Breast epithelium (tissue), 2 donors: ENCODE measurements around a stretch of chr1.

GRCh38 chr1:52332552-52333290, 33.3 kb downstream of the CC2D1B start:
- PRO-cap = no peak
- RAMPAGE, long total RNA, 2 experiments = no peak in any of the 2 experiments

DNA sequence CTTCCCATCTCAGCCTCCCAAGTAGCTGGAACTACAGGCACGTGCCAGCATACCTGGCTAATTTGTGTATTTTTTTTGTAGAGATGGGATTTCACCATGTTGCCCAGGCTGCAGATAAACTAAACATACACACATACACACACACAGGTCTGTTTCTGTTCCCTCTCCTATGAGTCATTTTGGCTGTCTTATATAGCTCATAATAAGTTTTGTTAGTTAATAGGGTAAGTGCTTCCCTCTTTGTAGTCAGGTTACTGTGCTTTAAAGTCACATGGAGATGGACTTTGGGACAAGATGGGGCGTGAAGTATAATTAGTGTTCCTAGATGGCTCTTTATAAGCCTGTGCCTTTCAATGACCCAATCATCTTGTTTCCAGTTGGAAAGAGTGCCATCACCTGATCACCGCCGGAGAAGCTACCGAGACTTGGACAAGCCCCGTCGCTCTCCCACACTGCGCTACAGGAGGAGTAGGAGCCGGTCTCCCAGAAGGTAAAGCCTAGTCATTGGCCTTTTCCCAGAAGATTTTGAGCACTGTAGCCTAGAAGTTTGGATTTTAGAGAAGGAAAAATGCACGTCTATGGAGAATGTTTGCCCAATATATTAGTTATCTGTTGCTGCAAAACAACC, 9.2 kb downstream of the PRPF38A start:
- PRO-cap = no peak
- RAMPAGE, long total RNA, 2 experiments = no peak in any of the 2 experiments

DNA sequence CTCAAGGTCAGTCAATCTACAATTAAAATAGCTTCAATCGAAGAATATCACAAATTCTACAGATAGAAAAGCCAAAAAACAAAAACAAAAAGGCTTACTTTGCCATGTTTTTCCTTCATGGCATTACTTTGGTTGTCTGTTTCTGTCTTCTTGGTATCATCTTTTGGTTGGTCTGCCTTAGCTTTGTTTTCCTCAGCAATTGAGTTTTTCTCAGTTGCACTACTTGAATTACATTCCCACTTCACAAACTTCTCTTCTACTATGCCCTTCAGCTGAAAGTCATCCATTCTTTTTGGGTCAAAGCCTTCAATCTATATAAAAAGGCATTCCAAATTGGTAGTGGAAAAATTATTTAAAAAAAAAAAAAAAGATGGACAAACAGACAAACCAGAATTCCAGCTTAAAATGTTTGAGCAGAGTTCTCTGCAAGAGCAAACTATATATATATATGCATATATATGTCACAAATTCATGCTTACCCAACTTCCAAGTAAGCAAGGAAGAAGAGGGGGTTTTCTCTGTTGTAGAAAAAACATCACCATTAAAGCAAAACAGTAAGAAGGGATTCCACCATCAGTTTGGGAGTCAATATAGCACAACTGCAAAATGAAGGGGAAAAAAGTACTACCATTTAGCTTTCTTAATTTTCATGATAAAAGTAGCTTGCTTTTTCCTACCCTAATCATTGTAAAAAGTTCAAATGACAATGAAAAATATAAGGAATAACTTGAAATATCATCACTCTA, 71.4 kb downstream of the TUT4 start:
- PRO-cap = no peak
- RAMPAGE, long total RNA, 2 experiments = no peak in any of the 2 experiments

DNA sequence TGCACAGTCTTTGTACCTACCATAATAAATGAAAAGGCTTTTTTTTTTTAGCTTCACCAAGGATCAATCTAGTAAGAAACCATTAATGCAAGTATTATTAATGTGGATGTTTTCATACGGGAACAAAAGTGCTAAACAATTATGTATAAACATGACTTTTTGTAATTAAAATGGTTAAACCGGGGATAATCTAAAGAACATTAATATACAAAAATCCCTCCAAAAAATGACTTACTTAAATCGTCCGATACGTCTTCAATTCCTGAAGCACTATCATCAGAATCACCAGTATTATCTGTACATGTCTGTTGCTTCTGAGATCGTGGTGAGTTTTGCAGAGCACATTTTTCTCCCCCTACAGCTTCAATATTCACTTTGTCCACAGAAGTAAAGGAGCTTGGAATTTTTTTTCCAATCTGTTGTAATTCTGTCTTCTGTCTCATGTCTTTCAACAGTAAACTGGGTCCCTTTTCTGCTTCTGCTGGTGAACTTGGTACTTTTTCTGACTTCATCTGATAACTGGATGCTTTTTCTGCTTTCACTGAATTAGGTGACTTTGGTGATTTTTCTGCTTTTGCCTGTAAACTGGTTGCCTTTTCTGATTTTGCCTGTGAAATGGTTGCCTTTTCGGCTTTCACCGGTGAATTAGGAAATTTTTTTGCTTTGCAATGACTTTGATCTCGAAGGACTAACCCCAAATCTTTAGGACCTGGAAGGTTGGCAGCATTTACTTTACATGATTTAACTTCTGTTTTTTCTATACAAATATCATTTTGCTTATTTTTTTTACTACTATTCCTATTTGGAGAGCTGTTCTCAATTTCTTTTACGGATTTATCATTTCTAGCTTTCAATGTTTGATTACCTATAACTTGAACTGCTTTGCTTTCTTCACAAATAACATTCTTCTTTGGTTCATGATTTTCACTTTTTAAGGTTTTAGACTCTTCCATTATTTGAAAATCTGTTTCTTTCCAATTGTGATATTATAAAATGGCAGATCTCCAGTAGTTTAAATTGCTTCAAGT, 27.2 kb downstream of the TUT4 start:
- PRO-cap = no peak
- RAMPAGE, long total RNA, 2 experiments = no peak in any of the 2 experiments

GRCh38 chr1:52556708-52557350, 3.9 kb upstream of the TUT4 start:
- PRO-cap = no peak
- RAMPAGE, long total RNA, 2 experiments = no peak in any of the 2 experiments

DNA sequence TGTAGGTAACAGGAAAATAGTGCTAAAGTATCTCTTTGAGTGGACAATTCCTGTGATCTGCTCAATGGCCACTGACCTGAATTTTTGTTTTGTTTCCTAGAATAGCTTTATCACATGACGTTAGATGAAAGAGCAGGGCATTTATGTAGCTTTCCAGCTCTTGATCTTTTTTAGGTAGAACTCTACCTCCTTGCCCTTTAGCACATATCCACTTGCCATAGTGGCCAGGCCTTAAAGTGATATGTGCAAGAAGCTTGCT, 13.8 kb downstream of the ZYG11B start:
- PRO-cap = no peak
- RAMPAGE, long total RNA, 2 experiments = no peak in any of the 2 experiments

GRCh38 chr1:52771113-52772000, 45.1 kb downstream of the ZYG11B start:
- PRO-cap = no peak
- RAMPAGE, long total RNA, 2 experiments = no peak in any of the 2 experiments

GRCh38 chr1:52823160-52823923, 19.2 kb upstream of the ZYG11A start:
- PRO-cap = no peak
- RAMPAGE, long total RNA, 2 experiments = no peak in any of the 2 experiments

- PRO-cap = no peak
- RAMPAGE, long total RNA, 2 experiments = no peak in any of the 2 experiments
These were observed 15.5 kb downstream of the ECHDC2 start for GRCh38 chr1:52905727-52906726.

DNA sequence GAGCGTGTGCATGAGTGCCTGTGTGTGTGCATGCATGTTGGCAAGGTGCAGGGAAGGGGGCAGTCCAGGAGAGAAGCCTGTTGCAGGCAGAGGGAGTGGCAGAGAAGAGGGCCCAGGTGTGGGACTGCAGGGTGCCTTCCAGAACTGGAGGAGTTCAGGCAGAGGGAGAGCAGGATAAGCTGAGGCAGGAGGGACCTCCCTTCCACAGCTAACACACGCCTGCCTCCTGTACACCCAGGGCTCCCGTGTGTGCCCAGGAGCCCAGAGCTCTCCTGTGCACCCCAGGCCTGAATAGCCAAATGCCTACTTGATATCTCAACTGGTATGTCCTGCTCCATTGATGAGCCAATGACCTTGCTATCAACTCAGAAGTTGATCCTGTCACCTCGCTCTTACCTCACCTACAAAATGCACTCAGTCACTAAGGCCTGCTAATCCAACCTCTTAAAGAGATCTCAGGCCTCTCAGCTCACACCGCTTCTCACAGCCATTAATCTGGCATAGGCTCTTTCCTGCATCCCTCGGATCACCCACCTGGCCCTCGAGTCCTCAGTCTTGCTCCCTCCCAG, 7.1 kb downstream of the ECHDC2 start:
- PRO-cap = no peak
- RAMPAGE, long total RNA, 2 experiments = no peak in any of the 2 experiments

GRCh38 chr1:52917011-52917649, 4.4 kb downstream of the ECHDC2 start:
- PRO-cap = no peak
- RAMPAGE, long total RNA, 2 experiments = no peak in any of the 2 experiments

DNA sequence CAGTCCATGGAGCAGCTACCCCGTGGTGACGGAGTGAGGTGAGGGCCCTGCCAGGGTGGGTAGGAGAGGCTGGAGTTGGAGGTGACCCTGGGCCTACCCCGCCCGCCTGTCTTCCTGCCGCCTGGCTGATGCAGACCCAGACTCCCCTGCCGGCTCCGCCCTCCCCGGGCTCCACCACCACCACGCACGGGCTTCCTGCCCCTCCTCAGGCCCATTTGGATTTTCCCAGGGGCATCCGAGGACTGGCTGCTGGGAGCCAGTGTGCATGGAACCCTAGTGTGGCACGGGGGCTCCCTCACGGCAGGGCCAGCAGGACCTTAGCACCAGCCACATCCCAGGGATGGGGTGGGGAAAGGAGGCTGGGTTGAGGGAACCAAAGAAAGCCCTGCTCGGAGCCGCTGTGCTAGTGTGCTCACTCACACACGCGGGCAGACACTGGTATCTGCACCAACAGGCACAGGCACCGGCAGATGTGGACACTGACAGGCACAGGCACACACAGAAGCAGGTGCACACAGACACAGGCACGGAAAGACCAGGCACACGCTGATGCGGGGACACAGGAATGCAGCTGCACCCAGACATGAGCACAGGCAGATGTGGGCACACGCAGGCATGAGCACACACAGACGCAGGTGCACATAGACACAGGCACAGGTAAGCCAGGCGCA, 32.7 kb downstream of the PODN start:
- PRO-cap = no peak
- RAMPAGE, long total RNA, 2 experiments = no peak in any of the 2 experiments

DNA sequence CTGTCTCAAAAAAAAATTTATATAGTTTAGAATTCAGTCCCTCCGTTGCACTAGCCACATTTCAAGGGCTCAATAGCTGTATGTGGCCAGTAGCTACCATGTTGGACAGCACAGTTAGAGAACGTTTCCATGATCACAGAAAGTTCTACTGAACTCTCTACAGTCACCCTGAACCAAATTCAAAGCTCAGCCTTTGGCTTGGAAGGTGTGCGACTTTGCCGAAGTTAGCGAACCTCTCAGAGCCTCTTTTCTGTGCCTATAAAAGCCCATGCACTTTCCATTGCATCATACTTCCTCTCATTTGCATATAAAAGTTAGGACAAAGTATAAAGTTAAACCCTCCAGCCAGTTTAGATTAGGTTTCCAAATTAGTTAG, 4.7 kb upstream of the SLC1A7 start:
- PRO-cap = no peak
- RAMPAGE, long total RNA, 2 experiments = no peak in any of the 2 experiments

GRCh38 chr1:53172700-53173356, 23.8 kb upstream of the CPT2 start:
- PRO-cap = no peak
- RAMPAGE, long total RNA, 2 experiments = no peak in any of the 2 experiments

DNA sequence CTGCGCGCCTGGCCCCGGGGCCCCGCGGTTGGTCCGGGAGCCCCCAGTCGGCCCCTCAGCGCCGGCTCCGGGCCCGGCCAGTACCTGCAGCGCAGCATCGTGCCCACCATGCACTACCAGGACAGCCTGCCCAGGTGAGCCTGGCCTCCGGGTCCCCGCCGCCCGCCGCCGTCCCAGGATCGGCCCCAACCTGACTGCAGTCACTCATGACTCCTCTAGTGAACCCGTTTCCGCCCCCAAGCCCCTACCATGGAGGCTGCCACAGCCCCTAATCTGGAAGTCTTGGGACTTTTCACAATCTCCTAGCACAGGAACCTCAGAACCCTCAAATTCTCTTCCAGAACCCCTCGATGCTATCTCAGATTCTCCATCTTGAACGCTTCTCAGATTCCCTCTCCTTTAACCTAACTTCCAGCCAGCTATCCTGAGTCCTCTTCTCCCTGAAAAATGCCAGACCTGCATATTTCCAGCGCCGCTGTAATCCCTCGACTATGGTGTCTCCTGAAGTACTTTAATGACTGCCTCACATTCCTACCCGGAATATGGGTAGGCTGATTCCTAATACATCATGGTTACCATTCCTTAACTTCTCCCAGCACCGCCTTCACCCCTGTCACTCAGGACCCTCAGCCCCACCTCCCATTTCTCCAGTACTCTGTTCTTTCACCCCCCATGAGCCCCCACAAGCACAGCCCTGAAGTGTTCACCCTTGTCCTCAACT, 498 bp downstream of the CPT2 start:
- PRO-cap = no peak
- RAMPAGE, long total RNA, 2 experiments = no peak in any of the 2 experiments

DNA sequence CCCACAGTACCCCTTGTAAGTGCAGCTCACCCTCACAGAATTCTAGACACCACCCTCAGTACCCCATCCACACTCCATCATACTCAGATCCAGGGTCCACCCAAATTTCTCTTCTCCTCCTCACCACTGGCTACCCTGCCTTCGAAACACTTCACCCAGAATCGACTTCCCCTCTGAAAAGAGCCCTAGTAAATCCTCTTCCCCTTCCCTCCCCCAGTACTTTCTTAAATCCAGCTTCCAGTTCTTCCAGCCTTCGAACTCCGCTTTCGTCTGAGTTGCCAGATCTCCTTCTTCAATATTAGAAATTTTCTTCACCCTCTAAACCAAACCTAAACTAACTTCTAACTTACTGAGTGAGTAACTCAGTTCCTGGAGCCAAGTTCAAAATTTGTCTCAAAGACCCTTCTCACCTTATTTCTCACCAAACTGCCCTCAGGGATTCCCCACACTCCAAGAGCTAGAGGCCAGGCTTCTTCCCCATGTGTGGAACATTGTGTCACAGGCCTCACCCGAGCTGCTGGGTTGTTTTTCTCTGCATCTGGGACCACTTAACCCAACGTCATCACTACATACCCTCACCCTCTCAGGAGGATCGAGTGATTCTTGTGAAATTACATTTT, 1.3 kb downstream of the CPT2 start:
- PRO-cap = no peak
- RAMPAGE, long total RNA, 2 experiments = no peak in any of the 2 experiments

DNA sequence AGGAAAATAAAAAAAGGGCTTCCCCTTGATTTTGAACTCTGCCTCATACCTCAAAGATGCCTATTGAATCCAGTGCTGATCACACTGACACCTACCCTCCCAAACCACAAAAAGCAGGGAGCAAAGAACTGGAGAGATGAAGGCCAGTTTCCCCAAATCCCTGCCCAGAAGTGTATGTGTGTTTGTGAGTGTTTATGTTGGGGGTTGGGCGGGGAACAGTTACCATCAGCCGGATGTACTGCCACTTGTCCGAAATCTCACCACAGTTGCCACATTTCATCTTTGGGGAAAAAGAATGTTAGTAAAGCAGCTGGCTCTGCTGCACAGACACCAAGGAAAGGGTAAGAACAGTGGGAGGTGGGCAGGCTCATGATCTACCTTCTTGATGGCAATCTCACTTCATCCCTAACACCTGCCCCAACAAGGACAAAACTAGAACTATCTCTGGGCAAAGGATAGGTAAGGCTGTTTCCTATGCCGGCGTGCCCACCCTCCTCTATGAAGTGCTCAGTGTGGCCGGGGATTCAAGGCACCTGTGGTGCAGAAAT, 1.7 kb downstream of the CZIB start:
- PRO-cap = no peak
- RAMPAGE, long total RNA, 2 experiments = no peak in any of the 2 experiments

- PRO-cap = no peak
- RAMPAGE, long total RNA, 2 experiments = no peak in any of the 2 experiments
These were observed 609 bp downstream of the MAGOH start for GRCh38 chr1:53237709-53238108.

- PRO-cap = no peak
- RAMPAGE, long total RNA, 2 experiments = no peak in any of the 2 experiments
These were observed 266 bp downstream of the MAGOH start for GRCh38 chr1:53238109-53238395.

GRCh38 chr1:53324341-53325247, 3.3 kb downstream of the LRP8 start:
- PRO-cap = no peak
- RAMPAGE, long total RNA, 2 experiments = no peak in any of the 2 experiments